ENCODE measurements around a stretch of chr5.

- RRBS: no CpG with 5 or more reads among the region's 14 CpGs
Measured at GRCh38 chr5:81971-82671, 9.8 kb upstream of the PLEKHG4B start.

- RRBS: no CpG with 5 or more reads among the region's 20 CpGs
Measured at GRCh38 chr5:196998-197465, 5.7 kb downstream of the LRRC14B start.

DNA sequence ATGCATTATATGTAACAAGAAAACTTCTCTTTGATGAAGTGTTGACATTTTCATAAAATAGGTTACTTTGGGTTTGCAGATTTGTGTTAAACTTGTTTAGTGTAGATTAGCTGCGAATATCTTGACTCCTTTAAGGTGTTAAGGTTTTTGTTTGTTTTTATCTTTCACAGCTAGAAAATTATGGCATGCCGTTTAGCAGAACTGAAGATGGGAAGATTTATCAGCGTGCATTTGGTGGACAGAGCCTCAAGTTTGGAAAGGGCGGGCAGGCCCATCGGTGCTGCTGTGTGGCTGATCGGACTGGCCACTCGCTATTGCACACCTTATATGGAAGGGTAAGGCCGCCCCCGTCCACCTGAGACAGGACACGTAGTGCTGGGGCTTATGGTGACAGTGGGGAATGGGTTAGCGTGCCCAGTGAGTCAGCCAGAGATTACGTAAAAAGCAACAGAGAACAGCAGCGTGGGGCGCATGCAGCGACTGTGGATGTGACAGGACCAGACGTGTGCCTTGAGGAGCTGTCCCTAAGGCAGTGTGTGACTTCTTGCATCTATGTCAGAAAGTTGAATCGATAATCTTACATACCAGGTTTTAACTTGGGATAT, 7.7 kb downstream of the SDHA start:
- RRBS: no CpG with 5 or more reads among the region's 17 CpGs

DNA sequence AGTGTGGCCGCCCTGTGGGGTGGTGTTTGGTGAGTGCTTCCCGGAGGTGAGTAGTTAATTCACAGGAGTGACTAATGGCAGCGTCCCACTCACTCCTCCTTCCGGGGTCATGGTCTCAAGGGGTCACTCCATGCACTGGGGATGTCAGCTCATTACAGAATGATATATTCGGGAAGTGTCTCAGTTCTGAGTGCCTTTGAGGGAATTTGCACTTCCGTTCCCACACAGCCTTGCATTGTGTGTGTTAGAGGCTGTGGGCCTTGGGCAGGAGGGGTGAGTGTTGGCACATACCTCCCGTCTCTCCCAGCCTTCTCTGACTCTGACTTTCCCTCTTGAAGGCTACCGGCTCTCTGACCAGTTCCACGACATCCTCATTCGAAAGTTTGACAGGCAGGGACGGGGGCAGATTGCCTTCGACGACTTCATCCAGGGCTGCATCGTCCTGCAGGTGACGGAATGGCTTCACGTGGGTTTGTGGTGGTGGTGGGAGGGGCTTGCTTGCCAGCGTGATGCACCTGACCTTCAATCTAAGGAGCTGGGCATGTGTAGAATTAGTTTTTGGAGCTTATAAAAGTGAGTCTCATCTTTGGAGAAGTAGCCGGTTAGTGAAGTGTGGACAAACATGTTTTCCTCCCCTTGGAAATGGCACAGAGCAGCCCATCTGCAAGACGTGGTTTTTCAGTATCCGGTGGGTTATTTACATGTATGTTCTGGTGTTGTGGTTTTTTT, 10.4 kb upstream of the AHRR start:
- RRBS: 83% methylated on average over 5 of the region's 20 CpGs

GRCh38 chr5:377303-377579, 55.7 kb downstream of the AHRR start:
- RRBS: no CpG with 5 or more reads among the region's 5 CpGs

DNA sequence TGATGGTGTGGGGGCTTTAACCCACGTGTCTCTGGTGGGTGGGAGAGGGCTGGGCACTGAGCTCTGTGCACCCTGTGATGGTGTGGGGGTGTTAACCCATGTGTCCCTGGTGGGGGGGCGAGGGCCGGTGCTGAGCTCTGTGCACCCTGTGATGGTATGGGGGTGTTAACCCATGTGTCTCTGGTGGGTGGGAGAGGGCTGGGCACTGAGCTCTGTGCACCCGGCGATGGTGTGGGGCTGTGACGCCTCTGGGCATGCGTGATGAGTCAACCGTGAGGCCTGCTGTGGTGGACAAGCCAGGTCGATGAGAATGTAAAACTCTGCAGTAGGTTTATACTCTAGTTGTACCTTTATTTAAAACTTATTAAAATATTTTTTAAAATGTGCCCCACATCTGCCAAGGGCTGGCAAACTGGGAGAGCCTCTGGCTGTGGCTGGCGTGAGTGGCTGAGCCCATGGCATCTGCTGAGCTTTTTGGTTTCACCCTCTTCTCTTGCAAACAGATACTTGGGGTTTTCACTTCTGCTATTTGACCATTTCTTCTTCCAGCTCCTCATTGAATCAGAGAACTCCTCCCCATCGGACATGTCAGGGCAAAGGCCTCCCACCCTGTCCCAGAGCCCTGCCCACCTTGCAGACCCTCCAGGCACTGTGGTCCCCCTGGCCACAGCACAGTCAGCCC, 18.6 kb upstream of the EXOC3 start:
- RRBS: 55% methylated on average over 1 of the region's 11 CpGs

DNA sequence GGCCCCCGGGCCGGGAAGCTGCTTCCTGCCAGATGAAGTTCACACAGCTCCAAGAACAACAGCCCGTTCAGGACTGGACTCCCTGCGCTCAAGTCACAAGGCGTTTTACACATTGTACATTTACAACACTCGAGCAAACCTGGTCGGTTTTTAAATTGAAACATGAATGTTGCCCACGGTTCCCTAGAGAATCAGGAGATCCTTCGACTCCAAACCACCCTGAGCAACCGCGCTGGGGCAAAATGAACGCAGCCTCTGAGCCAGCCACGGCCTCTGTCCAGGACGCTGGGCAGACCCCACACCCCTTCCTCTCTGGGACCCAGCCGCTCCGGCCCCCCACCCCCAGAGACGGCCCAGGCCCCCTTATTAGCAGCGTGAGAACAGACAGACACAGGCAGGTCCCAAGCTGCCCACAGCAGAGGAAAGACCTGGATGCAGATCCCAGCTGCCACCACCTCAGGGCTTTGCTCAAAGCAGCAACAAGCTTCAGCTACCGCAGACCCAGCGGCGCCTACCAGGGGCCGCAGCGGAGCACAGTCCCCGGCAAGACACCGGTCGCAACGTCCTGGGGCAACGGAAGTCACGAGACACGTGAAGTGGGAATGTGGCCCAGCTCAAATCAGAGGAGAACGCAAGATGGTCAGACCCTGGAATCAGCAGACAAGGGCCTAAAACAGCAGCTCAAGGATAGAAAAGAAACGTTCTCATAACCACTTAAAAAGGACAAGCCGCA, 22.1 kb downstream of the SLC9A3 start:
- RRBS: no CpG with 5 or more reads among the region's 33 CpGs

DNA sequence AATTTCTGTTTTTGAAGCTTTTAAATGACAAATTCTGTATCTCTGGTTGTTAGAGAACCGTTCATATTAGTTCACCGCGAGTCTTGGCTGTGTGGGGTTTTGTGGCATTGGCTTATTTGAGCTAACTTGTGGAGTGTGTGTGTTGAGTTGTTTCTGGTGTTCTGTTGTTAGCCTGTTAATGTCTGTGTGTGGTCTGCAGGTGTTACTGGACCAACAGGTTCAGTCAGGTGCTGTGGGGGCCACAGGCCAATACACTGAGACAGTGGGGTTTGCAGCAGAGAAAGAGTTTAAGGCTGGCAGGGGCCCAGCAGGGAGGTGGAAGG, 840 bp downstream of the CEP72 start:
- RRBS: no CpG with 5 or more reads among the region's 3 CpGs

- RRBS: 41% methylated on average over 2 of the region's 10 CpGs
Measured at GRCh38 chr5:683566-683910, 9.6 kb downstream of the TPPP start.

DNA sequence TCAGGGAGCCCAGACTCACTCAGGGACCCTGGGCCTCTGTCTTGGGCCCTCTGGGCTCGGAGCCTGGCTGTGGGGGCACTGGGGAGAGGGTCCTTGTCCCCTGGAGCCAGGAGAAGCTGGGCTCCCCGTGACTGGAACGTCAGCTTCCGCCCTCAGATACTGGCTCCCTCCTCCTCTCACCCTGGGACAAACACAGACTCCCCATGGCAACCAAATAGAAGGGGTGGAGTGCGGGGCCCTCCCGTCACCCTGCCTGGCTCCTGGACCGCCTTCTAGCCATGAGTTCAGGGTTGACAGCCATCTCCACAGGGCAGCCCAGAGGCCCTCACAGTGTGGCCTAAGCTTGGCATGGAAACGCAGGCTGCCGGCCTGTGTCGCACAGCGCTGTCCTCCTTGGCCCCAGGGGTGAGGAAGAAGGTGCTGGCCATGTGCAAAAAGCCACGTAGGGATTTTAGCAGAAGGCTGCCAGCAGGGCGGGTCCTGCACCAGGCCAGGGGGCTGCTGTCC, 27.6 kb downstream of the ZDHHC11B start:
- RRBS: no CpG with 5 or more reads among the region's 13 CpGs

DNA sequence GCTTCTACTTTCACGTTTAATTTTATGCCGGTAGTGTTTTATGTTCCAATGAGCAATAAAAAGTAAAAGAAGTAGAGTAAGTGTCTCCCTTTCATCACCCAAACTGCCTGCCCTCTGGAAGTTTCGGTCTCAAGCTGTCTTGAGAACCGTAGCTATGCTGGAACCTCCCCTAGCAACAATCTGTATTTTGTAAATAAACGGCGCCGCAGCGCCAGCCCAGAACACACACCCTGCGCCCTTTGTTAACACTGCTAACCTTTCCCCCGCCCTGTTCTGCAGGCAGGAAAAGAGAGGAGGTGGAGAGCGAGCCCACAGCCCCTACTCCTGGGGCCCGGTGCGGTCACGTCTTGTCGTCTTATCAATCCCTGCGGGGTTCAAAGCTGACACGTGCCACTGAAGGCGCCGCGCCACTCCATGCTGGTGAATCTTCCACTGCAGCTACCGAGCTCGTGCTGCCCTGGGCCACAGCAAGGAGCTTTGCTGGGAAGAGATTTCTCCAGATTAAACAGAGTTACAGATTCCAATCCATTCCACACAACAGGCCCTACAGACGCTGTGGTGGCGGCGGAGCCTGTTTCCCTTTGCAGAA, 25.4 kb downstream of the ZDHHC11B start:
- RRBS: 11% methylated on average over 2 of the region's 25 CpGs

DNA sequence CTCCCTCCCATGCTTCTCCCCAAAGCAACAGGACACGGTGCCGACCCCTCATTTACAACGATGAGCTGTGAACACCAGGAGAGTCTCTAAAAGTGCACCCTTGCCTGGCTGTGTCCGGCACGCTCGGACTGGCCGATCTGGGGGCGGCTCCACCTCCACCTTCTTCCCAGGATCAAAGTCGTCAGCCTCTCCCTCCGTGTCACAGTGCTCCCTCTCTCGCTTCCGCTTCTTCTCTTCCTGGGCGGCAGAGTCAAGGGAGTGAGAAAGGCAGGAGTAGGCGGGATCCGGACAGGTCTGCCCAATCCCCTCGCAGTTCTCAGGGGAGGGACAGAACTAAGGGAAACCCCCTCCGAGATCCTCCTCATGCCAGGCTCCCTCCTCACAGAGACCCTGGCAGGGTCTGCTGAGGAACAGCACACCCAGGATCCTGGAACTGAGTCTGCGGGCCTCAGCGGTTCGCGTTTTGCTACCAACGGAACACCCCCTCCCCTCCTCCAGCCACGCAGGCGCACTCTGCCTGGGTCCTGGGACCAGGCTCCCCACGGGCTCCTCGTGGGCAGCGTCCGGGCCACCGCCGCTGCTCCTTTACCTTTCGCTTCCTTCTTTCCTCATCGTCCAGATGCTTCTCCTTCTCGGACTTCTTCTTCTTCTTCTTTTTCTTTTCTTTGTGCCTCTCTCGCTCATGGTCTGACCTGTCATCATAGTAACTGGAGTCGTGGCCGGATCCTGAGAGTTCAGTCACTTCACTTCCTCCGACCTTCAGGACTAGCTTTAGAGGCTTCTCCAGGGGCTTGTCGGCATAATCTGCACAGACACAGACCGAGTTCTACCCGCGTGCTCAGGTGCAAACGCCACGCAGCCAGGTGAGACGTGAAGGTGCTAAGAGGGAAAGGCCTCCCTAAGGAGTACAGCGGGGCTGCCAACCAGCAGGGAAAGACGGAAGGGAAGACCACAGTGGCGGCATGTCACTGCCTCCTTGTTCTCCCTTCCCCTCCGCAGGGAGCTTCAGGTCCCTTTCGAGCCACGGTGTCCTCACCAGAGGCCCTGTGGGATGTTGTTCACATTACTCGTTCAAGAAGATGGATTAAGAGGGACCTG, 1.2 kb downstream of the BRD9 start:
- RRBS: no CpG with 5 or more reads among the region's 51 CpGs

GRCh38 chr5:893106-893517, 428 bp downstream of the TRIP13 start:
- RRBS: 2% methylated on average over 17 of the region's 34 CpGs

- RRBS: 89% methylated on average over 2 of the region's 53 CpGs
Measured at GRCh38 chr5:912100-913363, 19.8 kb downstream of the TRIP13 start.

- RRBS: no CpG with 5 or more reads among the region's 15 CpGs
Measured at GRCh38 chr5:961083-961487, 47.5 kb upstream of the NKD2 start.

- RRBS: no CpG with 5 or more reads among the region's 5 CpGs
Measured at GRCh38 chr5:991579-991921, 17.1 kb upstream of the NKD2 start.

DNA sequence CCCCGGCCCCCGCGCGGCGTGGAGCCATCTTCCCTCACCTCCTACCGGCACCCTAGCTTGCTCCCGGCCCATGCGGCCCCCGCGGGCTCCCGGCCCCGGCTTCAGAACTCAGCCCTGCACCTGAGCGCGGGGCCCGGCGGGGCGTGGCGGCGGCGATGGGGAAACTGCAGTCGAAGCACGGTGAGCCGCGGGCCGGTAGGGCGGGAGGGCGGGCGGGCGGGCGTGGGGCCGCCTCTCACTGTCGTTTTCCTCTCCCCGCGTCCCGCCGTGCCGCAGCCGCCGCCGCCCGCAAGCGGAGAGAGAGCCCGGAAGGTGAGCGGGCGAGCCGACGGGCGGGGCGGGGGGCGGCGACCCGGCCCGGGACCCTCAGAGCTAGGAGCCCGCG, 293 bp downstream of the NKD2 start:
- RRBS: 2% methylated on average over 34 of the region's 55 CpGs

- RRBS: 97% methylated on average over 6 of the region's 29 CpGs
Measured at GRCh38 chr5:1055047-1055670, 46.6 kb downstream of the NKD2 start.

GRCh38 chr5:1164854-1165482, 36.4 kb upstream of the SLC6A19 start:
- RRBS: 31% methylated on average over 2 of the region's 19 CpGs

DNA sequence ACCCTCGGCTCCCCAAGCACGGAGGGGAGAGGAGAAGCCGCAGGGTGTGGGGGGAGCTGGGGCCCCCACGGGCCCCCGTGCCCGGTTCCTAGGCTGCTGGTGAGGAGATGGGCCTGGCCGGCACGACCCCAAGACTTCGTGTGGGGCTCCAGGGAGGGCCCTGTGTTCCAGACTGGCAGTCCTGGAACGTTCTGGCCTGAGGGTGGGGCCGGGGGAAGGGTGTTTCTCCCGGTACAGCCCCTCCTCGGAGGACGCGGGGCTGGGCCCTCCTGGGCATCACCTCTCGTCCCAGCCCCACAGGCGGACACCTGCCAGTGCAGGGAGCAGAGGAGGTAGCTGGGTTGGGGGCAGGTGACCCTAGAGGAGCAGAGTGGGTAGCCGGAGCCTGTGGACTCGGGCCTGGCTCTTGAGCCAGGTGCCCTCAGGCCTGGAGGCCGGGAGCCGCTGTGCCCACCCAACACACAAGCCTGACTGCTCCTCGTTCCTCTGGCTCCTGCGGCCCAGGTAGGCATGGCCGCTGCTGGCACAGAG, 610 bp downstream of the SLC6A19 start:
- RRBS: 53% methylated on average over 13 of the region's 24 CpGs

All from T47D (cell line).